Neutrophil (primary cell): ENCODE measurements around the genes COL11A2 and KIFC1.

GRCh38 chr6:32760990-32761507 is 2.3 kb downstream of the HLA-DQB2 start:
- PRO-cap = no peak

DNA sequence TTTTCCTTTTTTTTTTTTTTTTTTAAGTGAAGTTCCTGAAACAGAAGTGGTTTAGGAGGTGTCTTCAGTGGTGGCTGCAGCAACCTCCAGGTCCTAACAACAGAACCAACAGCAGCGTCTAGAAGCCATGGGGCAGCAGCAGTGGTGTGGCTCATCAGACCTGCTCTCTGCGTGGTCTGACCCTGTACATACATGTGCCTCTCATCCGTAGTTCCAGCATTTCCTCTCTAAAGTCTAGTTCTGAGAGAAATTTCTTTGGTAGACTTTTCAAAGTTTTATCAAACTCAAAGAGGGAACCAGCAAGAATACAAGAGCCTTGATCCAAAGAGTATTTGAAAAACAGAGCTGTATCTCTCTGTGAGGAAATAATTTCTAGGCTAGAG is 13.3 kb downstream of the PSMB9 start:
- PRO-cap = no peak

GRCh38 chr6:32940085-32940476 is 747 bp downstream of the HLA-DMB start:
- PRO-cap = no peak

GRCh38 chr6:32975078-32975739 is 6.8 kb downstream of the BRD2 start:
- PRO-cap = no peak

DNA sequence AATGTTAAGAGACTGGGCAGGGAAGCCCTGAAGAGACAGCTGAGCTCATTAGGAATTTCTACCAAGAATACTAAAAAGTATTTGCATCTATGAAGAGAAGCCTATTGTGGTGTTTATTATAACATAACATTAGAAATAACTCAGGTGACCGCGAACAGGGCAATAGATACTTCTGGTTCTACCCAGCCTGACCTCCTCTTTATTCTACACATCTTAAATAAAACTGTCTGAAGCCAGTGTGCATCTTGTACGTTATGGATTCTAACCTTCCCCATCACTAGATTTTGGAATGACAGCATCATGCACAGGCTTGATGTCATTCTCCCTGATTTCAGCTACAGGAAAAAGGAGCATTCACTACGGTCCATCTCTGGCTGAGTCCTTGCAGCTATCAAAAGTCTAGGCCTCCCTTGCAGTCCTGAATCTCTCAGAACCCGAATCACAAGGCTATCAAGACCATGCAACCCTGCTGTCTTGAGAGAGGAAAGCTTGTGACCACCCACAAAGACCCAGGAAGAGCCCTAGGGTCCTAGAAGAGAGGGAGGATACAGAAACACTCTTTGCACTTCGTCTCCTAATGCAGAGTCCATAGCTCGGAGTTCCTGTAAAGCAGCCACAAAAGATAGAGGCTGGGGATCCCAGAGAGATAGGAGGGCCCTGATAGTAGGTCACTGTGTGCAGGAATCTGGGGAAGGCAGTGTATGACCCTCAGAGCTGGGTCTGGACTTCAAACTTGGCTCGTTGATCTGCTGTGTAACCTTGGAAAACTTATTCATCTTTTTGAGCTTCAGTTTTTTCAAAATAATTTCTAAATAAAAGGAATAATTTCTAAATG is 3.2 kb upstream of the HLA-DPB1 start:
- PRO-cap = no peak

GRCh38 chr6:33113861-33114142 is 38.0 kb downstream of the HLA-DPB1 start:
- PRO-cap = no peak

GRCh38 chr6:33192340-33192838 is at the start of gene COL11A2:
TSS of gene COL11A2 (minus strand) at chr6:33192467.
- PRO-cap = no peak

DNA sequence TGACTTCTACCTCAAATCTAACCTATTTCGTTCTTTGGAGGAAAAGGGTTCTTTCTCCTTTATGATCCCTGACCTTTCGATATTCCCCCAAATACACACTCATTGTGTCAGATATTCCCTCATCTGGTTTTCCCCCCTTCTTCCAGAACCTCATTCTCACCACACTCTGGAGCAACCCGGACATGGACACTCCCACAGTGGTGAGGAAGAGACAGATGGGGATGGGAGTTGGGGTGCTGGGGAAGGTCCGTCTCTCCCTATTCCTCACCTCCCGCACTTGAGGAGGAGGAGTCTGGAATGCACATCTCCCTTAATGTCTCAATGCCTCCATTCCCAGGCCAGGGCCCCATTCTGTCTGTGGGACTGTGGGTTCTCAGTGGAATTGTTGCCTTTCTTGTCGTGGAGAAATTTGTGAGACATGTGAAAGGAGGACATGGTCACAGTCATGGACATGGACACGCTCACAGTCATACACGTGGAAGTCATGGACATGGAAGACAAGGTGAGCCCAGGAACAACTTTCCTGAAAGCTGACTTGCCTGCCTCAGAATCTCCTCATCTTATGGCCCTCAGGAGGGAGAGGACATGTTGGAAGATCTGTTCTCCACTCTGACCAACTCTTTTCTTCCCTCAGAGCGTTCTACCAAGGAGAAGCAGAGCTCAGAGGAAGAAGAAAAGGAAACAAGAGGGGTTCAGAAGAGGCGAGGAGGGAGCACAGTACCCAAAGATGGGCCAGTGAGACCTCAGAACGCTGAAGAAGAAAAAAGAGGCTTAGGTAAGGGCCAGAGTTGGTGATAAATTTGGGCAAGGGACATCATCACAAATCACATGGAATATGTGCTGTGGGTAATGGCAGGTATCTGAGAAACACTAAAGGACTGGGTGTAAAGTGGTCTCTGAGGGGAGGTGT is 1.5 kb downstream of the SLC39A7 start:
- PRO-cap = no peak

DNA sequence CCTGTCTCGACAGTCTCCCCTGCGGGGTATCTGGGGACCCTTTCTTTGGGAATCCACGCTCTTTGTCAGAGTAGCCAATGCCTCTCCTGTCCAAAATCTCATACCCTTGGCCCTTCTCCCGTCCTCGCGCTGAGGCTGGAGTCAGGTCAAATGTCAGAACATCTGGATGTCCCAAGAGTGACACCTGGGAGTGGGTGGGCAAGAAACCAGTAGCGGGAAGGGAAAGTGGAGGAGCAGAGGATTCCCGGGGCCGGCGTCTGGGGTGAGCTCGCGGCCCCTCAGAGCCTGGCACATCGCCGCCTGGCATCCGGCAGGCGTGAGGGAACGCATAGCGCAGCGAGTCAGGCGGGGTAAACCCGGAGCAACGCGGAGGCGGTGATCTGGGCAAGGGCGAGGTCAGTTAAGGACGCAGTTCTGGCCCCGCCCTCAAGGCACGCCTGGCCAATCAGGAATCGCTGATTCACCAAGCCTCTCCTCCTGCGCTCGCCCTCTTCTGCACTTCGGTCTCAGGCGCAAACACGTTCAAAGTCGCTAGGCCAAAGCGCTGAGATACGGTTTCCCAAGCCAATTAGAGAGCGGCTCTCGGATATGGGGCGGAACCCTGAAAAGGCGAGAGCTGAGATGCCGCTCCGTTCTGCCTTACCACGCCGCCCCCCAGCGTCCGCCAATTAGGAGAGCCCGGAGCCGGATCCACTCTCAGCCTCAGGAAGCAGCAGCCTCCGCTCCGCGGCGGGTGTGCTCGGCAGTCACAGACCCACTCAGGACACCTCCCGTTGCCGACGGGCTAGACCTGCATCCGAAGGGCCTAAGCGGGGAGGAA is 22.6 kb downstream of the VPS52 start:
- PRO-cap = unidirectional peak, minus-strand start at position 374 of the sequence; unidirectional peak, plus-strand start at position 722 of the sequence

GRCh38 chr6:33280363-33281240 is 3.7 kb downstream of the B3GALT4 start:
- PRO-cap = no peak

- PRO-cap = bidirectional peak, plus-strand start at chr6:33298157, minus-strand start at chr6:33297945
Observed at GRCh38 chr6:33297825-33298040, 1.0 kb downstream of the RGL2 start.

GRCh38 chr6:33316496-33317147 is 922 bp downstream of the ZBTB22 start:
- PRO-cap = no peak

DNA sequence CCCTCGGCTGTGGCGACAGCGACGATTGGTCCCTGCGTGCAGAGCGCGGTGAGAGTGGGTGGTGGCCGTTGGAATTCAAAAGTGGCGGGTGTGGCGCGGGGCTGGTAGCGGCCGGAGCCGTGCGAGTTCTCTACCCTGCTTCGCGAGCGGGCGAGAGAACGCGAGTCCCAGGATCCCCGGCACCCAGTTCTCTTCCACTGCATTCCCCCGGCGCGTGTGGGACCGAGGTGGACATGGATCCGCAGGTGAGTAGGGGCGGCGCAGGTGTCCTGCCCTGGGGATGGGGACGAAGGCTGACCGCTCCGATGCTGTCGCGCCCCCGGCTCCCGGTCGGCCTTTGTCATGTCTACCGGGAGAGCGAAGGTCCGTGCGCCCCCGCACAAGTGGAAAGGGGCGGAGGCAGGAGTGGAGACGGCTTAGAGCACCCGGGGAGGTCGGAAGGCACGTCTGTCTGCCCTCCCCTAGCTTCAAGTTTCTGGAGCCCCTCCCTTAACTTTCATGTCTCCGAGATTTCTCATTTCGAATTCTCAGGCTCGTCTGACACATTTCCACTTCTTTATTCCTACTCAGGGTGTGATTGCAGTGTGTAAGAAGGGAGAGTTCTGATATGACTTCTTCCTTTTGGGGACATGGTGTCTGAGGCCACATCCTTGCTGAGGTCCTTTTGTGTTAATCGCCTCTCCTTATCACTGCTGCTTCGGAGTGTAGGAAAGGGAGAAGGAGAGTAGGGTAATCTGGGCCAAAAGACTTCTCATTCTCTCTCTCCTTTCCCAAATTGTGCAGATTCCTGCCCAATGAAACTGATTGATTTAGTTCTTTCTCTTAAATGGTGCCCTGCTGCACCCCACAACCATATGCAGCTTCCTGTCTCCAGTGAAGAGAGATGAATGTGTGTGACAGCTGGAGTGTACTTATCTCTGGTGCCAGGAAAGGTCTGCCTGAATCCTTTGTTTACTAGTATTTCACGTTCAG is at the start of gene KIFC1:
Gene KIFC1 (plus strand): TSS at position 71 of the 972 bp plus-strand sequence.
- PRO-cap = no peak

GRCh38 chr6:33416870-33417021 is 1.2 kb downstream of the CUTA start:
- PRO-cap = no peak

DNA sequence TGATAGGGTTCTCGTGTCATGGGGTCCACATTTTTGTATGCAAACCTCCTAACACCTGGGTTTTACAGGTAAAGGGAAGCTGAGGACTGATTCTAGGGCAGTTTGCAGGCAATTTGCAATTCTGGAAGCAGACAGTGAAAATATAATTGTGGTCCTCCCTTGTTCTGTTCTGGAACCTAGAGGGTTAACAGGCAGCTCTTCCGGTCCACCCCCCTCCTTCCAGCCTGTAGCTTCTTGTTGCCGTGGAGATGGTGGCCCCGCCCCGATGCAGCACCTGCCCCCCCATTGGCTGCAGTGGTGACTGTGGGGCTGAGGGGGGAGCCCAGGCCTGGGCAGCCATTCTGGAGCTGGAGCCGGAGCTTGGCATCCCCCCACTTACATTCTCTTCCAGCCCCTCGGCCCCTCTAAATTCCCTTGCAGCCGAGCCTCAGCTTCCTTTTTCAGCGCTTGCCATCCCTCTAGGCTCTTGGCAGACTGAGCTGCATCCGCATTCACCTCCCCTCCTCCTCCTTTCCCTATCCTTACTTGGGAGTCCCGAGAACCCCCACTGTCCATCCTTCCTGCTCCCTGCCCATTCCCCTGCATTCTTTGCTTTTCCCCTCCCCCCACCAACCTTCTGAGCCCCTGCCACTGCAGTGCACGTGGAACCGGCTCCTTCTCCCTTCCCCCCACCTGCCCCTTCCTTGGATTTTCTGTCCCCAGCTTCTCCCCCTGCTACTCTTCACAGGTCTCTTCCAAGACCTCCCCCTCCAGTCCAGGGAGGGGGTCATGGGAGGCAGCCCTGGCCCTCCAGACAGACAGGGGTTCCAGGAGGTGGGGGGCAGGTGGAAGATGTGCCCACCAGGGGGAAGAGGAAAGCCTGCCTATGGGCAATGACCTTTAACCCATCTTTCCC is 11.3 kb downstream of the SYNGAP1 start:
- PRO-cap = no peak

GRCh38 chr6:33609471-33609944 is 11.6 kb upstream of the ITPR3 start:
- PRO-cap = no peak

DNA sequence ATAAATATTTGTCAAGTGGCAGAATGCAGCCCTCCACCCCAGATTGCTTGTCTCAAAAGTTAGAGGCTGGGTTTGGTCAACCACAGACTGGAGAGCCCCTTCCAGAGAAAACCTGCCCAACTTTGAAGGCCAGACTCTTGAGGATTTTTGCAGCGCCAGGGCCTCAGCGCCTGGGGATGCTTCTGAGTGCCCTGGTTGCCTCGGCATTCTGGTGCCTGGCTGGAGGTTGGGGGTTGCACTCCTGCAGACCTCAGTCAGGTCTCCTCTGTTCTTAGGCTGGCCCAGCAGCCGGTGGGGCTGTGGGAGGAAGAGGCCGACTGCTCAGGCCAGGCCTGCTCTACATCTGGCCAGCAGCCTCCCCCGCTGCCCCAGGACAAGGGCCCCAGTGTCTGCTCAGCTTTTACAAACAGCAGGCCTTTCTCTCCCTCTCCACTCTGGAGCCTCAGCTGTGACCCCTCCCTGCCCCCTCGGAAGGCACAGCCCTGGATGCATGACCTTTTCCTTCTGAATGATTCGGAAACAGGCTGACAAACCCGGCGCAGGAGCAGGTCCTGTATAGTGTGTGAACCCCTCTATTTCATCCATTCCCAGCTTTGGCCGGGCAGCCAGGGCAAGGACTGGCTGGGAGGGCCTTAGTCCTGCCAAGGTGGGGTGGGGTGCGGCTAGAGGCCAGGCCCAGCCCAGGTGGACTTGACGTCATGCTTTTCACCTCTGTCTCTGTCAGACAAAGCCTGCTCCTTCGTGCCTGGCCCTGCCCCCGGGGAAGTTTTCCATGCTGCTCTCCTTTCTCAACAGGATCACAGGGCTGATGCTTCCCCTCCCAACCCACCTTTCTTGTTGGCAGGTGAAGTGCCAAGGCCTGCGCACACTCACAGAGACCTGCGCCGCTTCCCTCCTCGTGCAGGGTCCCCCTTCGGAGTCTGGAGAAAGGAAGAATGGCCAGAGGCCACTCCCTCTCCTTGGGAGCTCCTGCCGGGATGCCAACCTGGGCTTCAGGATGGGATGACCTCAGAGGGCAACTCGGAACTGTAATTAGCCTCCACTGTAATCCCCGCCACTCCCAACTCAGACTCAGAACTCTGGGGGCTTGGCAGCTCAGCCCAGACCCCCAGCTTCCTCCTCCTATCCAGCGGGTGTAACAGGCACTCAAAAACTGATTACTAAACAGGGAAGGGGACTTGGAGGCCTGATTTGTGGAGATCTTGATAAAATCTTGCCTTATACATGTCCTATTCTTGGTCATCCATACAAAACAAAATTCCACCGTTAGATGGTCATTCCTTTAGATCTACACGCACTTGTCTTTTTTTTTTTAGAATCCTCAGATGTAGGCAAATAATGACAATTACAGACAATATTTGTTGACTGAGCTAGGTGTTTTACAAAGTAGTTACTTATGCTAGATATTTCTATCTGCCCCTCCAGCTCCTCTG is 10.0 kb upstream of the ITPR3 start:
- PRO-cap = no peak

DNA sequence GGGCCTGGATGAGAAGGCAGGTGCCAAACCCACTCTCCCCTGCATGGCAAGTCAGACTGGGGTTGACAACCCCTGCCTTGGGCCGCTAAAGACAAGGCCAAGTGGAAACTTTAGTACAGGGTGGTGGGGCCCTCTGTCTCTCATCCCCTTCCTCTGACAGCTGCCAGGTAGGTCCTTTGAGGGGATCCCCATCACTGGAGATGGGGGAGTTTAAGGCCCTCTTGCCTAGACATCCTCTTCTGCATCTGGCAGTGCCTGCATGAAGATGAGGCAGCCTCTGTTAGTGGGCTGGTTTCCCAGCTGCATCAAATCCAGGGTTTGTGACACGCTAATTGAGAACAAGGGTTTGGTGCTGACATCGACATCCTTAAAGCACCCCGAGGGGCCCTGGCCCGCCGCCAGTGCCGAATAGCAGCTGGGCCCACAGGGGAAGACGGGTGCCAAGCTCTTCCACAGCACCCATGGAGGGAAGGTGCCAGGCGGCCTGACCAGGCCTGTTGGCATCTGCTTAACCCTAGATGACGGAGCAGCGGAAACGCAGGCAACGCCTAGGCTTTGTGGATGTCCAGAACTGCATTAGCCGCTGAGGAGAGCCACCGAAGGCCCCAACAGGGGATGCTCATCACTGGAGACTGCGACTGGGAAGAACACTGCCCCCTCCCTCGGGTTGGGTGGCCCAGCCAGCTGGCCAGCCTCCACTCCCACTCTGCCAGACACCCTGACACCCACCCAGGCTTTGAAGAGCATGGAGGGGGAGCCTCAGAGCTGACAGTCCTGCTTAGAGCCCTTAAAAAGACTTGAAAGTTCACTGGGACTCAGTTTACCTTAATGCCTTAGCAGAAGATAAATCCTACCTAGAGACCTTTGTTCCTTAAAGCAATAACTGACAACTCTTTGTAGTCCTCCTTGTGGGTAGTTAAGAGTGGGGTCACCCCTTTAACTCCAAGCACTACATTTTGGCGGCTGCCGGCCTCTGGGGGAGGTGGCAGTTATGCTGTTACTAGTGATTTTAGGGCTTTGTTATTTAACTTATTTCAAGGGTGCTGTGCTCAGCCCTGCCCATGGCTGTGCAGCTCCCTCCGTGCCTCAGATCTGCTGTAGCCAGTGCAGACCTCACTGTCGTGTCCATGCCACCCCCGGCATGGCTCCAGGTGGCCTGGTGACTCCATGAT is 15.9 kb downstream of the UQCC2 start:
- PRO-cap = no peak

- PRO-cap = no peak
Observed at GRCh38 chr6:33702307-33702684, 9.2 kb downstream of the UQCC2 start.

DNA sequence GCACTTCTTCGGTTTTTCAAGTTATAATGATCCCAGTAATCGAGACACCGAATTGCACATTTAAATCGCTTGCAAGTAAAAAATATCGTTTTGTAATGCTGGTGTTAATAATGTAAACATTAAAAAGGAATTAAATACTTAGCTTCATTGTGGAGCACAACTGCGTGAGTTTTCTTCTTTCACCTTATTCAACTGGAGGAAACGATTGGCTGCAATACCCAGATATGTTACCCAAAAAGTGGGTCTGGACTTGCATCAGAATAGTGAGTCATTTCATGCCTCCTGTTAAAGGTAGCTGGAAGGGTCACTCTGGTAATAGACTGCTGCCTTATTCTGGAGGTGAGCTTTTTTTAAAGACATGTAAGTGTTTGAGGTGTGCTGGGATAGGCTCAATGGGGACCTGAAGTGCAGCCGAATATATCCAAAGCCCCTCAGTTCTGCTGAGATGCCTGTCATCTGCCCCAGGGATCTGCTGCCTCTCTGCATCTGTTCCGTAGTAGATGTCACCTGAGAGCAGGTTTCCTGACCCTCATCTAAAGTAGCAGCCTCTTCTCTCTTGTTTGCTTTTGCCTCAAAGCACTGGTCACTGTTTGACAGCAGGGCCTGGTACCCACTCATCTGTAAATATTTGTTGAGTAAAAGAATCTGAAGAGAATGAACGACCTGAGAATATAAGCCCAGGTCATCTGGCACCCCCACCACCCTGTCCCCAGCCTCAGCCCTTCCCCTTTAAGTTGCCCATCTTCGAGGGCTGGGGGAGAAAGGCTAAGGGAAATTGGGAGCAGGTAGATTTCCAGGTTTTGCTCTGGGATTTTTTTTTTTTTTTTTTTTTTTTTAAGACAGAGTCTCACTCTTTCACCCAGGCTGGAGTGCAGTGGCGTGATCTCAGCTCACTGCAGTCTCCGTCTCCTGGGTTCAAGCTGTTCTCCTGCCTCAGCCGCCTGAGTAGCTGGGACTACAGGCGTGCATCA is 5.6 kb upstream of the UQCC2 start:
- PRO-cap = no peak